Measurements from ENCODE around the genes RUFY4 and AAMP.

GRCh38 chr2:217398850-217399262, 539.0 kb upstream of the TNP1 start:
- RRBS: no CpG with 5 or more reads among the region's 9 CpGs

GRCh38 chr2:217555457-217555743, 447.4 kb downstream of the TNS1 start:
- RRBS: no CpG with 5 or more reads among the region's 4 CpGs

GRCh38 chr2:217672248-217672992, 330.4 kb downstream of the TNS1 start:
- RRBS: no CpG with 5 or more reads among the region's 5 CpGs

GRCh38 chr2:217687449-217688083, 315.2 kb downstream of the TNS1 start:
- RRBS: no CpG with 5 or more reads among the region's 4 CpGs

GRCh38 chr2:217698484-217699280, 304.1 kb downstream of the TNS1 start:
- RRBS: no CpG with 5 or more reads among the region's 6 CpGs

GRCh38 chr2:217789843-217791009, 212.6 kb downstream of the TNS1 start:
- RRBS: 38% methylated on average over 2 of the region's 21 CpGs

DNA sequence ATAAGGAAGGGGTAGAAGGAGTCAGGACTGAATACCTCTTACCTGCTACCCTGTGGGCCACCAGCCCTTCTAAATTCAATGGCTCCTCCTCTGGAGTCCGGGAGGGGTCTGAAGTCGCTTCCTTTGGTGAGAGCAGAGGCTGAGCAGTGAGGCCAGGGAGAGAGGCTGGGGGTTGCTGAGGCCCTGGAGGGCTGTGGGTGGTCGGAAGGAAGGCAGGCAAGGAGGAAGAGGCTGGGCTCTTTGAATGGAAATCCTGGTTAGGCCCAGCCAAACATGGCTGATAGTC, 155.4 kb downstream of the TNS1 start:
- RRBS: no CpG with 5 or more reads among the region's 3 CpGs

DNA sequence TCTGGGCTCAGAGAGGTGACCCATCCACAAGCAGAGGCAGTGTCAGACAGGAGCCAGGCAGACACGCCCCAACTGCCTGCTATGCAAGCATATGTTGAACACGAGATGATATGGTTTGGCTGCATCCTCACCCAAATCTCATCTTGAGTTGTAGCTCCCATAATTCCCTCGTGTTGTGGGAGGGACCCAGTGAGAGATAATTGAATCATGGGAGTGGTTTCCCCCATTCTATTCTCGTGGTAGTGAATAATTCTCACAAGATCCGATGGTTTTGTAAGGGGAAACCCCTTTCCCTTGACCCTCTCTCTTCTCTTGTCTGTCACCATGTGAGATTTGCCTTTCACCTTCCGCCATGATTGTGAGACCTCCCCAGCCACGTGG, 114.4 kb downstream of the TNS1 start:
- RRBS: no CpG with 5 or more reads among the region's 7 CpGs

- RRBS: no CpG with 5 or more reads among the region's 11 CpGs
These were observed 101.0 kb downstream of the TNS1 start for GRCh38 chr2:217901631-217902459.

- RRBS: no CpG with 5 or more reads among the region's 10 CpGs
These were observed 87.1 kb downstream of the TNS1 start for GRCh38 chr2:217915668-217916210.

DNA sequence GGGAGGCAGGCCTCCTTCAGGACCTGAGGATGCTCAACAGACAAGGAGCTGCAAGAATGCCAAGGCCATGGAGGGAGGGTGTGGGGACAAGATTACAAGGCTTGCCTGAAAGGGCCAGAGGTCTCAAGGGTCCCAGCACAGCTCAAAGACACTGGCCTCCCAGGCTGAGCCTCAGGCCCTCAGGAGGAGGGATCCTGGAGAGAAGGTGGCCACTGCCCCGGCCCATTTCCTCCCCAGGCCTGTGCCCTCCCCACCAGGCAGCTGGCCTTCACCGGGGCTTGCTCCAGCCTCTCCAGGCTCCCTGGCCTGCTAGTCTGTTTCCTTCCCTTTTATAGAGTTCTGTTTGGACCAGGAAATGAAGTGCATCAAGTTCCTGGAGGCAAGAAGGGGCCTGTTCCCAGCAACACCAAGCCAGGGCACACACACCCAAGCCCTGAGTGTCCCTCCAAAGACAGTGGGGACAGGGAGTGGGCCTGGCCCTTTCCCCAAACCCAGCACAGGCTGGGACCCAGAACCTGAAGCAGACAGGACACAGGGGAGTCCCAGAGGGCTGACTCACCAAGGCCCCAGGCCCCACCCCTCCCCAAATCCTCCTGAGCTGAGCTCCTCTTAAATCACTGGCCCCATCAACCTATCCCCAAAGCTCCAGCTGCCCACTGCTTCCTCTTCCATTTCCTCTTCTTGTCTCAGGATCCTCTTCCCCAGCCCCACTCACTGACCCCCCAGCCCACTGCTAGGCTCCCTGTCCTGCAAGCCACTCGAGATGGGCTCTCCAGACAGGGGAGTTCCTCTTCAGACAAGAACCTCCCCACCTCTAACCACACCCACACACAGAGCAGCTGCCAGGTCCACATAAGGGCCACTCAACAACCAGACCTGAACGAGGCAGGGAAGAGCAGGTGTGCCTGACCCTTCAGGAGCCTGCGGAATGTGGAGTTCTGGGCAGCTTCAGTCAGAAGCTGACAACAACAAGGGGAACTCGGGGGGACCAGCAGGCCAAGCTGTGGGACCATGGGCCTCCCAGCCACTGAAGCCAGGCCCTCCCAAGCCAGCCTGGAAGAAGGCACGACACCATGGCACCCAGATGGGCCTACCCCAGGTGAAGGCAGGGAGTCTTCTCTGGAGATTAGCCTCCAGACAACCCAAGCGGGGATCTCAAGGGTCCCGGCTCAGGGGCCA, 74.3 kb downstream of the TNS1 start:
- RRBS: 45% methylated on average over 3 of the region's 9 CpGs

GRCh38 chr2:217959579-217960152, 43.1 kb downstream of the TNS1 start:
- RRBS: no CpG with 5 or more reads among the region's 9 CpGs

- RRBS: no CpG with 5 or more reads among the region's 11 CpGs
These were observed 9.7 kb downstream of the TNS1 start for GRCh38 chr2:217992995-217993639.

- RRBS: no CpG with 5 or more reads among the region's 3 CpGs
These were observed 9.0 kb downstream of the TNS1 start for GRCh38 chr2:217993834-217994219.

DNA sequence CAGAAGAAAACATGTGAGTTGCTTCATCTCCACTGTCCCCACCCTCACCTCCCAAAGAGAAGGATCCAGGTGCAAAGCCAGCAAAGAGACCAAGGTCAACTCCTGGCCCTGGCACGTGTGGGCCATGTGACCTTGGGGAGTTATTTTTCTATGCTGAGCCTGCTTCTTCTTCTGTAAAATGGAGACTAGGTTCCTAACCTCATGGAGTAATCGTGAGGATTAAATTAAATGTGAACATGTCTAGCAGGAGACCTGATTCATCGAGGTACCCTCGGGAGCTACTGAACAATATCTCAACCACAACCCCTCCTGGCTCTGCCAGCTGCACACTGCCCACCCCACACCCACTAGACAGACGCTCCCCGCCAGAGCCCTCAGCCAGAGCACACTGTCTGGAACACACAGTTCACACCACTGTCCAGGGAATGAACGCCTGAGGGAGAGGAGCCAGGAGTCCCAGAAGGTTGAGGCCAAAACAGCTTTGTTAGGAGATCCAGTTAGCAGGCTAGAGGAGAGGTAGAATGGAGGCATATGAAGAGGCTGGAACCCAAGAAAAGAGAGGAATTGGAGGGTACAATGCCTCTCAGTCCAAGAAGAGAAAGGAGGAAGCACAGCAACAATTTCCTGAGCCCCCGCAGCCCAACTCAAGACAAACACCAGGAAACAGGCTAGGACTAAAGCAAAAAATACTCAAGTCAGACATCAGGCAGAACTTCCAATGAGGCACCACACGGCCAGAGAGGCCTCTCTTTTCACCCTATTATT, 14.9 kb upstream of the TNS1 start:
- RRBS: no CpG with 5 or more reads among the region's 9 CpGs

- RRBS: no CpG with 5 or more reads among the region's 4 CpGs
These were observed 9.4 kb upstream of the RUFY4 start for GRCh38 chr2:218059656-218060060.

- RRBS: no CpG with 5 or more reads among the region's 19 CpGs
These were observed at the start of gene RUFY4 for GRCh38 chr2:218068700-218069566. RUFY4 (plus strand) TSS chr2:218069253.

DNA sequence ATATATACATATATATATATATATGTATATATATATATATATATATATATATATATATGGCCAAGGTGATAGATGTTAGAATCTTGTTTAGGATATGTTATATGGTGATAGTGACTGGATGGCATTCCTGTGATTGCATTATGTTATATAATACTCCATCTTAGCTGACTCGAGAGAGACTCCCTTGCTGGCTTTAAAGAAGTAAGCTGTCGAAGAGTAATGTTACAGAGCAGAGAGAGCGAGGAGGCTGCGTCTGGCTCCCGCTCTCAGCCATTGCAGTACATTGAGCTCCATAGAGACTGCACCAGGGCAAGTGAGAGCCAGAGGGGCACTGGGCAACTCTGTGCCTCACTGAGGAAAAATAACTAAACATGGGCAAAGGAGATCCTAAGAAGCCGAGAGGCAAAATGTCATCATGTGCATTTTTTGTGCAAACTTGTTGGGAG, 16.9 kb upstream of the ARPC2 start:
- RRBS: no CpG with 5 or more reads among the region's 6 CpGs

DNA sequence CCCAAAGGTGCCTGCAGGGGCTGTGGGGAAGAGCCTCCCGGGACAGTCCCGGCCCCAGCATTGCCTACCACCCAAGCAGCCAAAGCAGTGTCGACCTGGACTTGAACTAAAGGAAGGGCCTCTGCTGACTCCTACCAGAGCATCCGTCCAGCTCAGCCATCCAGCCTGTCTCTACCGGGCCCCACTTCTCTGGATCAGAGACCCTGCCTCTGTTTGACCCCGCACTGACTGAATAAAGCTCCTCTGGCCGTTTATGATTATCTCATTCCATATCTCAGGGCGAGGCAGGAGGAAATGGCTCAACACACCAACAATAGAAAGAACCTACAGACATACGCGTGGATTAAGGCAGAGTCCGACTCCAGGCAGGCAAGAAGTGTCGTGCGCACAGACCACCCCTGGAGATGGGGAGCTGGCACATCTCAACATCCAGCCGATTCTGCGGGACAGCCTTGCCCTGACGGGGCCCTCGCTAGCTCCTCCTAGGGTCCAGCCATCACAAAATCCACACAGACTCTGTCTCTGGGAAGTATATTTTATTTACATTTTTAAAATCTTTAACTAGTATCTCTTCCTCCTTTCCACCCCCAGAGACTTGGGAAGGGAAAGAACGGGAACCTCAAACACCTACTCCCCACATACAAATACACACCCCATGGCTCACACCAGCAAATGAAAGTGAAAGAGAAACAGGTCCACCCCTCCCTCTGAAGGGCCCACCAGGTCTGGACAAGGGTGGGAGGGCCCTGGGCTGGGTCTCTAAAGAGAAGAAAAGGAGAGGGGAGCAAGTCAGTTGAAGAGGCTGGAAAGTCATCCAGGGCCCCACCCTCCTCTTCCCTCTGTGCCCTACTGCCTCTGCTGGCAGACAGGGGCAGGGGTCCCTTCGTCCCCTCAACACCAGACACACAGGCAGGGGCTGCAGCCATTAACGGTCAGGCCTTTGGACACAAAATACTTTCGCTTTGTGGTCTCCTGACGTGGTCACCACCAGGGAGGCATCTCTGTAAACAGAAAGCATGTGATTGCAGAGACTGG, 3.1 kb downstream of the GPBAR1 start:
- RRBS: no CpG with 5 or more reads among the region's 22 CpGs

DNA sequence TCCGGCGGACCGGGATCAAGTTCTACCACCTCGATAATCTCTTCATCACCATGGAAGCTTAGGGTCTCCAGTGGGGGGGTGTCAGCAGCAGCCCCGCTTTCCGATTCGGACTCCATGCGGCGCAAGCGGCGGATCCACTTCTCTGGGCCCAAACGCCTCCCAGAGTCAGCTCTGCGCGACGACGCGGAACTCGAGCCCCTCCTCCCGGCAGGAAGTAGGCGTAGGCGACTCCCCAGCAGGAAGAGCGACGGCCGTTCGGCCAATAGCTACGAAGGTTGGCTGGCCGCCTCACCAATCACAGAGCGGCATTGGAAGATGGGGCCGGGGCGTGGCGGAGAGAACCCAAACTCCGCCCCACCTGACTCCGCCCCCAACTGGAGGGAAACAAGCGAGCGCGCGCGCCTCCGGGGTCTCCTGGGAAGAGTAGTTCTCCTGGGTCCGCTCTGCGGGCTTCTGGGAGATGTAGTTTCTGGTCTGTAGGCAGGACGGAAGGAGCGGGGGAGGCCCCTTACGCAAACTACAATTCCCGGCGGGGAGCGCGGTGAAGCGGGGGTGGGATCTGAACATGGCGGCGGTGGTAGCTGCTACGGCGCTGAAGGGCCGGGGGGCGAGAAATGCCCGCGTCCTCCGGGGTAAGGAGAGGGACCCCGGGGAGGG, at the start of gene AAMP:
AAMP (minus strand) TSS at position 167 of the 657 bp plus-strand sequence.
- RRBS: 1% methylated on average over 21 of the region's 59 CpGs